HepG2 (cell line): ENCODE measurements around a stretch of chr6.

- RRBS, 2 experiments = no CpG with 5 or more reads among the region's 5 CpGs
CAGE:
- cytosol, long polyA minus RNA = no peak
- cytosol, long polyA plus RNA = no peak
- long polyA plus RNA = no peak
- nucleus, long polyA minus RNA = no peak
- nucleus, long polyA plus RNA = no peak
Measured at GRCh38 chr6:56456339-56456704, 208.9 kb upstream of the COL21A1 start.

DNA sequence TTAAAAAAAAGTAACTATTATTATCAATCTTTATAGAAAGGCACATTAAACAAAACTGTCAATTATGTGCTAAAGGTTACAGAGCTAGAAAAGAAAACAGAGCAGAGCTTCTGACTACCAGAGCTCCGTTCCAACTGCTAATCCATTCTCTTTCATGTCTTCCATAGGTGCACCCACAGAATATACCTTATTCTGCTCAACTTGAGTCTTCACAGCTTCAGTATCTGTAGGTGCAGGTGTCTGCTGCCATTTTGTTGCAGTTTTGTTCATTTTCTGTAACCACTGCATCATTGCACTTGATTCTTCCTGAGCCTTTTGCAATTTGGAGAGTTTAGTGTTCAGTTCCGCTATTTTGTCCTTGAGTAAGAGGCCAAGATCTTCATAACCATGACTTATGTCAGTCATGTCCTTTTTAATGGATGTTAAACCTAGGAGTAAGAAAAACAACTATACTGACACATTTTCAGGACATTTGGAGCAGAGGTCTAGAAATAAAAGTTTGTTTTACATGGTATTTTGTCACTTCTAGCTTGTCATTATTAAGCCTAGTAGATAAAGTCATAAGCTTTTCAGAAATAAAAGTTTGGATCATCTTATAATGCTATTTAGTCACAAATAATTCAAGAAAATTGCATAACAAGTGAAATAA is 313.9 kb upstream of the COL21A1 start:
- RRBS, 2 experiments = no CpG with 5 or more reads among the region's 2 CpGs
CAGE:
- cytosol, long polyA minus RNA = no peak
- cytosol, long polyA plus RNA = no peak
- long polyA plus RNA = no peak
- nucleus, long polyA minus RNA = no peak
- nucleus, long polyA plus RNA = no peak

- RRBS, 2 experiments = no CpG with 5 or more reads among the region's 5 CpGs
CAGE:
- cytosol, long polyA minus RNA = no peak
- cytosol, long polyA plus RNA = no peak
- long polyA plus RNA = no peak
- nucleus, long polyA minus RNA = no peak
- nucleus, long polyA plus RNA = no peak
Measured at GRCh38 chr6:56625024-56625483, 329.6 kb downstream of the DST start.

DNA sequence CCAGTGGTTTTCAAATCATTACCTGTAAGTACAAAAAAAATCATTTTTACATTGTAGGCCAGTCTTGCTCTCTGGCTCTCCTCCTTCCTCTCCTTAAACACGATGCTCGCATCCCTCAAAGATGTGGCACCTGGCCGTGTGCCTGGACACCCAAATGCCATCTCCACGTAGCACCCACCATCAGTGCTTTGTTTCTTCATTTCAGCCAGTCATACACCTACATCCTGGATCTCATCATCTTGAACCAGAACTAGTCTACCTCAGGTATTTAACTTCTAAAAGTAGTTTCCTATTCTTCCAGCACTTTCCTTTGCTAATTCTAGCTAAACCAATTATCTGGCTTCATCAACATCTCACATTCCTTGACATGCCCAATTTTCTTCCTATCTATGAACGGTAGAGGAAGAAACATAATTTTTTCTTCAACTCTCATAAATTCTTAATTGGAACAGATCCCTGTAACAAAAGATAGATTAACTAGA is 276.6 kb downstream of the DST start:
- RRBS, 2 experiments = no CpG with 5 or more reads among the region's 5 CpGs
CAGE:
- cytosol, long polyA minus RNA = no peak
- cytosol, long polyA plus RNA = no peak
- long polyA plus RNA = no peak
- nucleus, long polyA minus RNA = no peak
- nucleus, long polyA plus RNA = no peak

- RRBS, 2 experiments = no CpG with 5 or more reads among the region's 2 CpGs
CAGE:
- cytosol, long polyA minus RNA = no peak
- cytosol, long polyA plus RNA = no peak
- long polyA plus RNA = no peak
- nucleus, long polyA minus RNA = no peak
- nucleus, long polyA plus RNA = no peak
Measured at GRCh38 chr6:56691133-56691502, 263.5 kb downstream of the DST start.

- RRBS, 2 experiments = no CpG with 5 or more reads among the region's 1 CpG
CAGE:
- cytosol, long polyA minus RNA = no peak
- cytosol, long polyA plus RNA = no peak
- long polyA plus RNA = no peak
- nucleus, long polyA minus RNA = no peak
- nucleus, long polyA plus RNA = no peak
Measured at GRCh38 chr6:56772843-56773273, 181.8 kb downstream of the DST start.

- RRBS, 2 experiments = no CpG with 5 or more reads among the region's 3 CpGs
CAGE:
- cytosol, long polyA minus RNA = no peak
- cytosol, long polyA plus RNA = no peak
- long polyA plus RNA = no peak
- nucleus, long polyA minus RNA = no peak
- nucleus, long polyA plus RNA = no peak
Measured at GRCh38 chr6:56808711-56809605, 145.7 kb downstream of the DST start.

GRCh38 chr6:57172445-57172981 is 387 bp downstream of the BAG2 start:
- RRBS, 2 experiments = 1 to 2% methylated on average over 38 of the region's 63 CpGs
CAGE:
- cytosol, long polyA minus RNA = start-site peak on the plus strand at chr6:57172636-57172749, 431 reads
- cytosol, long polyA plus RNA = start-site peak on the plus strand at chr6:57172604-57172751, 603 and 646 reads in 2 replicates
- long polyA plus RNA = start-site peak on the plus strand at chr6:57172629-57172751, 390 and 363 reads in 2 replicates
- nucleus, long polyA minus RNA = no peak
- nucleus, long polyA plus RNA = no peak

DNA sequence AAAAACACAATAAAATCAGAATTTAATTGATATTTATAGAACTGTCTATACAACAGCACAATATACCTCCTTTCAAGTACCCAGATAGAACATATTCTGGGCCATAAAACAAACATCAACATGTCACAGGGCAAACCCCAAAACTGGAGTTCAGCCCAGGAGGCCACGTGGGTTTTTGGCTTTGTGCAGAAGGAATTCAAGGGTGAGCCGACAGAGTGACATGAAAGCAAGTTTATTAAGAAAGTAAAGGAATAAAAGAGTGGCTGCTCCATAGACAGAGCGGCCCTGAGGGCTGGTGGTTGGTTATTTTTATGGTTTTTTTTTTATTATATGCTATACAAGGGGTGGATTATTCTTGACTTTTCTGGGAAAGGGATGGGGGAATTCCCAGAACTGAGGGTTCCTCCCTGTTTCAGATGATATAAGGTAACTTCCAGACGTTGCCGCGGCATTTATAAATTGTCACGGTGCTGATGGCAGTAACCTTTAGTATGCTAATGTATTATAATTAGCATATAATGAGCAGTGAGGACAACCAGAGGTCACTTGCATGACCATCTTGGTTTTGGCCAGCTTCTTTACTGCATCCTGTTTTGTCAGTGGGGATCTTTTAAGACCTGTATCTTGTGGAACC is 5.6 kb downstream of the RAB23 start:
- RRBS, 2 experiments = no CpG with 5 or more reads among the region's 7 CpGs
CAGE:
- cytosol, long polyA minus RNA = no peak
- cytosol, long polyA plus RNA = no peak
- long polyA plus RNA = no peak
- nucleus, long polyA minus RNA = no peak
- nucleus, long polyA plus RNA = no peak

- RRBS, 2 experiments = no CpG with 5 or more reads among the region's 5 CpGs
CAGE:
- cytosol, long polyA minus RNA = no peak
- cytosol, long polyA plus RNA = no peak
- long polyA plus RNA = no peak
- nucleus, long polyA minus RNA = no peak
- nucleus, long polyA plus RNA = no peak
Measured at GRCh38 chr6:57267810-57268492, 45.8 kb upstream of the RAB23 start.

DNA sequence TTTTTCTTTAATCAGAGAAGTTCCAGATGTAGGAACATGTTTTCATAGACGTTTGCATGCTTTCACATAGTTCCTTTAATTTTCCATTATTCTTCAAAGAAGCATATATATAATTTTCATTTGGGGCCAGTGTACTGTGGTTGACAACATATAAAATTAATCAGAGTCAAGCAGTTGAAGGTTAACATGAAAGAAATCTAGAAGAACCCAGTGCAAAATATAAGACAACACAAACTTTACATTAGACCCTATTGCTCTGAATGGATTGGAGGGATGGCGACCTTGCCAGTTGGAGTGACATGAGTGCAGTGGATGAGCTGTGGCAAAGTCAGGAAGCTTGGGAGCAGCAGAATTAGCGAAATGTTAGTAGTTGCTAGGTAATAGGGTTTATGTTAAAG is 105.8 kb downstream of the PRIM2 start:
- RRBS, 2 experiments = no CpG with 5 or more reads among the region's 3 CpGs
CAGE:
- cytosol, long polyA minus RNA = no peak
- cytosol, long polyA plus RNA = no peak
- long polyA plus RNA = no peak
- nucleus, long polyA minus RNA = no peak
- nucleus, long polyA plus RNA = no peak

DNA sequence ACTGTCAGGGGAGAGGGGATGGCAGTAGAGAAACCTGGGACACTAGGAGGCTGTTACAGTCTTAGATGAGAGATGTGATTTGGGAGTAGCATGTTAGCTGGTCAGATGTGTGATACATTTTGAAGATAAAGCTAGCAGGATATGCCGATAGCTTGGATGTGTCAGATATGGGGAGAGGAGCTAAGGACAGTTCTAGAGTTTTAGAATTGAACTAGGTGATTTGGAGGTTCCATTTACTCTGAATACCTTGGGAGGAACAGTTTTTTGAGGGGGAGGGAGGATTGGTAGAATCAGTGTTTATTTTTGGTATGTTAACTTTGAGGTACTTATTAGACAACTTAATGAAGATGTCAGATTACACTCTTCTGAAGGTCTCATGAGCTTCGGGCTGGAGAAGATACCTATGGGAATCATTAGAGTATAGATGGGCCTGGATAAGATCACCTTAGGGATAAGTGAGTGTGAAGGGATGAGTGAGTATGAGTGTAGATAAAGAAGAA is 41.2 kb downstream of the PHF3 start:
- RRBS, 2 experiments = no CpG with 5 or more reads among the region's 2 CpGs
CAGE:
- cytosol, long polyA minus RNA = no peak
- cytosol, long polyA plus RNA = no peak
- long polyA plus RNA = no peak
- nucleus, long polyA minus RNA = no peak
- nucleus, long polyA plus RNA = no peak

DNA sequence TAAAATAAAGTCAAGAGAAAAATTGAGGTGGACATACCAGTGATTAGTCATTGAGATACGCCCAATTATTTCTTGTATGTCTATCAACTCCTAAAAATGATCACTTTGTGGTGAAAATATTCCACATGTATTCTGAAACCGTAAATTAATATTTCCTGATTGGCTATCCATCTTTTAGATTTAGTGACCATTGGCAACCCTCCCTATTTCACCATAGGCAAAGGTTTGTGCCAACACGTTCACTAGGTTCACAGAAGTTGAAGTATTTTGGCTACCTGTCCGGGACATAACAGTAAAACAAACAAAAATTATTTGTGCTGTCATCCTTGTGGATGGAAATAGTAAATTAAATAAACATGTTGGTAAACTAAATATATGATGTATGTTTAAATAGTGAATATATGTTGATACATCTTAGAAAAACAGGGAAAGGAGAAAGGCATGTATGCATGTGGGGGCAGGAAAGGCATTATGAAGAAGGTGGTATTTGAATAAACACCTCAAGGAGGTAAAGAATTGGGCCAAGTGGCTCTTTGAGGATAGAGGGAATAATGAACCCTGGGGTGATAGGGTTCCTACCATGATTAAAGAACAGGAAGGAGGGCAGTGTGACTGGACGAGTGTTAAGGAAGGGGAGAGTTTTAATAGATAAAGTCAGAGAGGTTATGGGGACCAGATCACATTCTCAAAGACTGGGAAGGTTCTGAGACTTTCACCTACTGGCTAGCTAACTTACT is 97.1 kb downstream of the PHF3 start:
- RRBS, 2 experiments = no CpG with 5 or more reads among the region's 5 CpGs
CAGE:
- cytosol, long polyA minus RNA = no peak
- cytosol, long polyA plus RNA = no peak
- long polyA plus RNA = no peak
- nucleus, long polyA minus RNA = no peak
- nucleus, long polyA plus RNA = no peak

DNA sequence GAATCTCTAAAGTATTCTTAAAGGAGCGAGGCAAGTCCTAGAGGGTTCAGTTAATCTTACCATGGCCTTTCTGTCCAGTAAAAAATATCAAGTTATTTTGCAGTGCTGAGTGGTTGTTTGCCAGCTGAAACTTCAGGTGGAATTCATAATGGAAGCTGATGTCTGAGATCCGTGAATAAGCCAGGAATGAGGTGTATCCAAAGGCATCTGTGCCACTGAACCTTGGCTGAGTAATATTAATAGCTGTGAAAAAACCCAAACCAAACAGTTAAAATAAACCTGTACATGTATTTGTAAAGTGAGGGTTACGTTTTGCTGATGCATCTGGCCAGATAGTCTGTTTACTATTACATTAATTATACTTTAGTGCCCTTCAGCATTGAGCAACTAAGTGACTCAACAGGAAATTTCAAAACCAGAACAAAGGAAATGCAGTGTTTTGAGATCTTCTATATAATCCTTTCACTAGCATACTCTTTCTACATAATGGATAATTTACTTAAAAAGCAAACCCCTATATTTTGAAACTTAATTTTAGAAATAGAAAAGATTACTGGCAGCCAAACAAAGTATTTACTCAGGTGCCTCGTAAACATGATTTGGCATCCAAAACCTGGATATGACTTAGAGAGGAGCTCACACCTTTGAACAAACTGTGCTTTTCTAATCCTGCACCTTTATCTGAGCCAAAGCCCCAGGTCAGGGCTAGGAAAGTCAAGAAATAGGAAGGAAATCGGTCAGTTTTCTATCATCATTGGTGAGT is 170.7 kb downstream of the PHF3 start:
- RRBS, 2 experiments = no CpG with 5 or more reads among the region's 5 CpGs
CAGE:
- cytosol, long polyA minus RNA = no peak
- cytosol, long polyA plus RNA = no peak
- long polyA plus RNA = no peak
- nucleus, long polyA minus RNA = no peak
- nucleus, long polyA plus RNA = start-site peak on the plus strand centred at position 667 of the sequence, 90 bp wide, 25 and 11 reads in 2 replicates

GRCh38 chr6:68559170-68559369 is 76.0 kb upstream of the ADGRB3 start:
- RRBS, 2 experiments = no CpG with 5 or more reads among the region's 1 CpG
CAGE:
- cytosol, long polyA minus RNA = no peak
- cytosol, long polyA plus RNA = no peak
- long polyA plus RNA = no peak
- nucleus, long polyA minus RNA = no peak
- nucleus, long polyA plus RNA = no peak

GRCh38 chr6:68653091-68653561 is 18.0 kb downstream of the ADGRB3 start:
- RRBS, 2 experiments = no CpG with 5 or more reads among the region's 2 CpGs
CAGE:
- cytosol, long polyA minus RNA = no peak
- cytosol, long polyA plus RNA = no peak
- long polyA plus RNA = no peak
- nucleus, long polyA minus RNA = no peak
- nucleus, long polyA plus RNA = no peak

DNA sequence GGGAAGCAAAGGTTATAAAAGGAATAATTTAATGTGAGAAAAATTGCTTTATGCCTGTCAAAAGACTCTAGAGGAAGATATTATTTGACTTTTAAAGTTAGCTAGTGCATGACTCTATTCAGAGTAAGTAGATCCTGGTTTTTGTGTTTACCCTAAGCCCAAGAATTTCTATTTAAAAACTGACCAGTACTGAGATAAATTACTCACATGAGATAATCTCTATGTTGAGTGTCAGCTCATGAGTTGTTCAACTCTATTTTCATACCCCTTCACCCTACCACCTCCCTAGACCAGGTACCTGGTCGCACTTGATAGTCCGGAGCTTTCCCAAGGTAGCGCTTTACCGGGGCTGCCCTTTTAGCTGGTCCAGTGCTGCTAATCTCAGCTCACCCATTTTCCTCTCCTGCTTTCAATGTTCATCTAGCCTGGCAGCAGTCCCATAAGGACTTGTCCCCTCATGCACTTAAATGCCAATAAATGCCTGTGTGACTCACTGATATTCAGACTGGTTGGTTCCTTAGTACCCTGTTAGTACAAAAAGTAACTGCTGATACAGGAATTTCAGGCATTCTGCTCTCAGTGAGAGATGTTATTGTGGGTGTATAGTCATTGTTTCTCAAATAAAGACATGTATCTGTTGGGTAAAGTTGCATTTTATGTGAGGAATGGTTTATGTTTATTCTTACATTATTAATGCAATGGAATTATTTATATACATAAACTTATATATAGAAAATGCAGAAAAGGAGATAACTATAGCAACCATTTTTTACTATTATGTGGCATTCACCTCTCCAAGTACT is 503.9 kb downstream of the ADGRB3 start:
- RRBS, 2 experiments = no CpG with 5 or more reads among the region's 4 CpGs
CAGE:
- cytosol, long polyA minus RNA = no peak
- cytosol, long polyA plus RNA = no peak
- long polyA plus RNA = no peak
- nucleus, long polyA minus RNA = no peak
- nucleus, long polyA plus RNA = no peak

- RRBS, 2 experiments = no CpG with 5 or more reads among the region's 8 CpGs
CAGE:
- cytosol, long polyA minus RNA = no peak
- cytosol, long polyA plus RNA = no peak
- long polyA plus RNA = no peak
- nucleus, long polyA minus RNA = no peak
- nucleus, long polyA plus RNA = no peak
Measured at GRCh38 chr6:70397289-70397965, 15.9 kb upstream of the FAM135A start.

DNA sequence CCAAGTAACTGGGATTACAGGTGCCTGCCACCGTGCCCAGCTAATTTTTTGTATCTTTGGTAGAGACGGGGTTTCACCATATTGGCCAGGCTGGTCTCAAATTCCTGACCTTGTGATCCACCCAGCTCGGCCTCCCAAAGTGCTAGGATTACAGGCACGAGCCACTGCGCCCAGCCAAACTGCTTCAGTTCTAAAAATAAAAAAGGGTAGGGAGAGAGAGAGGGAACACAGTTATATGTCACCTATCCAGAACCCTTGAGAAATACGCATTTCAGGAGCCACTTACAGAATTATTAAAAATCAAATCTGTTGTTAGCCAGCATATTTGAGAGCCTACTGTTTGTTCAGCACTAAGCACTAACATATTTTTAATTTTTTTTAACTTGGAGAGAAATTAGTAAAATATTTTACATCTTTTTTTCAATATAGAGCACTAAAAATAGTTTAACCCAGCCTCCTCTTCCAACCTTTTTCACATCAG is 14.1 kb upstream of the SDHAF4 start:
- RRBS, 2 experiments = no CpG with 5 or more reads among the region's 6 CpGs
CAGE:
- cytosol, long polyA minus RNA = no peak
- cytosol, long polyA plus RNA = no peak
- long polyA plus RNA = no peak
- nucleus, long polyA minus RNA = no peak
- nucleus, long polyA plus RNA = no peak

- RRBS, 2 experiments = no CpG with 5 or more reads among the region's 2 CpGs
CAGE:
- cytosol, long polyA minus RNA = no peak
- cytosol, long polyA plus RNA = no peak
- long polyA plus RNA = no peak
- nucleus, long polyA minus RNA = no peak
- nucleus, long polyA plus RNA = no peak
Measured at GRCh38 chr6:70672373-70672941, 4.8 kb downstream of the SMAP1 start.